IMR-90 (cell line): ENCODE measurements around the genes ADD1 and GRK4.

DNA sequence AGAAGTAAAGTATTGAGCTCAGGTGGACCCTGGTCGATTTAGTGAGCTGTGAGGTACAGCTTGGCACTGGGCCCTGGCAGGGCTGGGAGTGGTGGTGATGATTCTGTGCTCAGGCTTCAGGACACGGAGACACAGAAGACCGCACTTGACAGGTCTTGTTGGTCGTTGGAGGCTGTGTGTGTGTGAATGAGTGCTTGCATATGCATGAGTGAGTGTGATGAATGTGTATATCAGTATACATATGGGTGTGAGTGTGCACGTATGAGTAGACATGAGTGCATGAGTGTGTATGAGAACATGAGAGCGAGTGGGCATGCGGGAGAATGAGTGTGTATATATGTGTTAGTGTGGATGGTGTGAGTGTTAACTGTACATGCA, 20.6 kb downstream of the SH3BP2 start:
- RRBS, result no CpG with 5 or more reads among the region's 7 CpGs
CAGE:
- cytosol, long polyA plus RNA, result no peak
- long polyA plus RNA, result no peak
- nucleus, long polyA plus RNA, result no peak

DNA sequence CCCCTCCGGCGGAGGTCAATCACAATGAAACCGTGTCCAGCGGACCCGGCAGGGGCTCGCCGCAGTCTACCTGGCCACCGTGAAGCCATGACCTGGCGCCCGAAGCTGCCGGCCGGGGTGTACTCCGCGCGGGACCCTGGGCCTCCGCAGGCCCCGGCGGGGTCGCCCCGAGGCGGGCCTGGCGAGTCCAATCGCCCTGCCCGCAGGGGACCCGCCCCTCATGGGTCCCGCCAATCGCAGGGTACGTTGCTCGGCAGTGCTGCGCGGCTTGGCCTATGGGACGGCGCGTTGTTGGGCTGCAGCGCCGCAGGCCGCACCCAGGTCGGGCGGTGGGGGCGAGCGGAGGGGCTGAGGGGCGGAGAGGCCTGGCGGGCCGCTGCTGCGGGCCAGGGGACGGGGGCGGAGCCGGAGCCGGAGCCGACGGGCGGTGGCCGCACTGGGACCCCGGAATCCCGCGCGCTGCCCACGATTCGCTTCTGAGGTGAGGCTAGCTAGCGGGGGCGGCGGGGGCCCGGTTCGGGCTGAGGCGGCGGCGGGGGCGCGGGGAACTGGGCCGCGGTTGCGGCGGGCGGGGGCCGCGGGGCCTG, at the start of gene ADD1:
Gene ADD1, plus strand, starts transcription at position 301 of the 587 bp plus-strand sequence.
- RRBS, result 1% methylated on average over 34 of the region's 76 CpGs
CAGE:
- cytosol, long polyA plus RNA, result start-site peak on the plus strand centred at position 399 of the sequence, 135 bp wide, 925 and 1,258 reads in 2 replicates
- long polyA plus RNA, result start-site peak on the plus strand centred at position 422 of the sequence, 89 bp wide, 871 and 1,034 reads in 2 replicates
- nucleus, long polyA plus RNA, result start-site peak on the plus strand centred at position 423 of the sequence, 91 bp wide, 1,311 and 307 reads in 2 replicates

DNA sequence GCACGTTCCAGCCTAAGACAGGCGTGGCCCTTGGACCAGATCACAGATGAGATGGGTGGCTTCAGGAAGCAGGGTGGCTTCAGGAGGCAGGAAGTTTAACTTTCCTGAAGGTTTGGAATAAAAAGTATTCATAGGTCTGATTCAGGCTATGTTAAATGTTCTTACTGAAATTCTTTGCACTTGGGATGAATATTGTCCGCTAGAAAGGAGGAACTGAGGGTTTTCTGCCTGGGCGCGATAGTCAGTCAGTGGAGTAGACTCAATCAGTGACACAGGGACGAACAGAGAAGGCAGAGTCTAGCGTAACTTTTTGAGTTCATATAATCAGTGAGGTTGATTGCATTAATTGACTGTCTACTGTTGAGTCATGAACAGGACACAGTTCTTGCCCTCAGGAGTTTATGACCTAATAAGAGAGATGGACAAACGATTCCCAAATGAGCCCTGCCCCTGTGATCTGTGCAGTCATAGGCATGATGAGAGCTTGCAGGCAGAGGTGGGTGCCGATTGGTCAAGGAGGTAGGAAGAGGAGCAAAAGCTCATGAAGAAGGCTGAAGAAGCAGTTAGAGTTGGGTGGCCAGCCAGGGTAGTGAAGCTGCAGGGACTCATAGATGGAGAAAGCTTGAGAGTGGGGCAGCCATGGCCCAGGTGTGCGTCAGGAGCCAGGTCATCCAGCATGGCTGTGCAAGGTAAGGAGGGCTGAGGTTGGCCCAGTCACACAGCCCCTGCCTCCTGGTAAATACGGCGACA, 33.9 kb downstream of the MFSD10 start:
- RRBS, result no CpG with 5 or more reads among the region's 12 CpGs
CAGE:
- cytosol, long polyA plus RNA, result no peak
- long polyA plus RNA, result no peak
- nucleus, long polyA plus RNA, result no peak

DNA sequence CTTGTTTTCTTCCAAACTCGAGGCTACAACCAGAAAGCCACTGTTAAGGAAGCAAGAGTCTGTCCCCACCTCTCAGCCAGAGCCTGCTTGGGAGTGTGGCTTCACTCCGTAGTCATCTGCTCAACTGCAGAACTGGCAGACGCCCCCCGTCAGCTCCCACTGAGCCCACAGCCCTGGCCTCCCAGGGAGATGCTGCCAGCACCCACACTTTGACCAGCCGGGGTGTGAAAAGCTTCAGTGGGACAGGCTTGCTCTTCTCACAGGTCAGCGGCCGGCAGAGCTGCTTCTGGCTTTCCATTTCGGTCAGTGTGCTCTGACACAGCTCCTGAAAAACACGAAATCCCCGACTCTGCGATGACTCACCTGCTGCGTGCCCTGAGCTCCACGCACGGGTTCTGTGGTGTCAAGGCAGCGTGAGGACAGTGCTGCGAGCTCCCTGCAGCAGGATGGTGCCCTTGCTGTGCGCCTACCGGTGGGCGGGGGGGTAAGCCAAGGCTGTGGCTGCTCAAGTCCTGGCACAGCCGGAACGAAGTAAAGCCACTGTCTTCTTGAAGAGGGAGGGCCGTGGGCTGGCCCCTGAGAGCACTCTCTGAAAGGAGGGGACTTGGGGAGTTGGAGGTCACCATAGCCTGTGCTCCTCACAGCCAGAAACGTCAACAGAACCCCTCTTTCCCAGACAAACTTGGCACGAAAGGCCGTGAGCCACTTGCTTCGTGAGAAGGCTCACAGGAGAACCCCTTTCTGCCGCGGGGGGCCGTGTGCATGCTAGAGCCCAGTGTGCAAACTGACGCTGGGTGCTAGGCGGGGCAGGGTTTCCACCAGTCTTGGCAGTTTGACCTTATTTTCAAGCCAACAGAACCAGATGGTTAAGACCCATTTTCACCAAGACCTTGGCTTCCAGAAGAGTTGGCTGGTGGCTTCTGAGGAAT, 5.0 kb upstream of the MFSD10 start:
- RRBS, result 91% methylated on average over 6 of the region's 31 CpGs
CAGE:
- cytosol, long polyA plus RNA, result no peak
- long polyA plus RNA, result no peak
- nucleus, long polyA plus RNA, result no peak

DNA sequence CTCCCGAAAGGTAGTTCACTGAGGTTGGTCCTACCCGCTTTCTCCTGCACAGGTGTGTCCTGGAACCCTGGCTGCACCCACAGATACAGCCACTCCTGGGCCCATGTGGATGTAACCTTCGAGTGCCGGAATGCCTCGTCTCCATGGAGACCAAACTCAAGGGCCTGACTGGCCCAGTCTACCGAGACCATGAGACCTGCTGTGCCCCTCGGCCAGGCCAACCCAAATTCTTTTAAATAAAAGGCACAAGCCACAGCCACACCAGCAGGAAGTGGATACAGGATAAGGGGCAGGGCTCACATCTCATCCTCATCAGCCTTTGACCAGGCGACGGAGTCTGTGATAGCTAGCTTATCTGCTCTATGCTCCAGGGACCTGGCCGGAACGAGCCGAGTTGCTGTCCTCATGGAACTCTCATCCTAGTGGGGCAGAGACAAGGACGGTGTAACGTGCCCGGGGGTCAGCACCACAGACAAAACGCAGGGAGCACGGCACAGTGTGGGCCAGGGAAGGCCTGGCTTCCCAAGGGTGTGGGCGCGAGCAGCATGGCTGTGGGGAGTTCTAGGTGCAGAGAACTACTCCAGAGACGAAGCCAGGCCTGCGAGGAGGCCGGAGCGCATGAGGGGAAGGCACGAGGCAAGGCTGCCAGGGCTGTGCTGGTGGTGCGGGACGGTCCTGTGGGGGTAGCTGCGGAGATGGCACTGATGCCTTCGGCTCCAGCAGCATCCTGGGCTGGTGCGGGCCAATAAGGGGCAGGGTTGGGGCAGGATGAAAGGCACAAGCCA, 5.8 kb upstream of the MFSD10 start:
- RRBS, result 97% methylated on average over 6 of the region's 29 CpGs
CAGE:
- cytosol, long polyA plus RNA, result no peak
- long polyA plus RNA, result no peak
- nucleus, long polyA plus RNA, result no peak

GRCh38 chr4:2957547-2958107, 5.6 kb downstream of the NOP14 start:
- RRBS, result no CpG with 5 or more reads among the region's 8 CpGs
CAGE:
- cytosol, long polyA plus RNA, result no peak
- long polyA plus RNA, result no peak
- nucleus, long polyA plus RNA, result no peak

DNA sequence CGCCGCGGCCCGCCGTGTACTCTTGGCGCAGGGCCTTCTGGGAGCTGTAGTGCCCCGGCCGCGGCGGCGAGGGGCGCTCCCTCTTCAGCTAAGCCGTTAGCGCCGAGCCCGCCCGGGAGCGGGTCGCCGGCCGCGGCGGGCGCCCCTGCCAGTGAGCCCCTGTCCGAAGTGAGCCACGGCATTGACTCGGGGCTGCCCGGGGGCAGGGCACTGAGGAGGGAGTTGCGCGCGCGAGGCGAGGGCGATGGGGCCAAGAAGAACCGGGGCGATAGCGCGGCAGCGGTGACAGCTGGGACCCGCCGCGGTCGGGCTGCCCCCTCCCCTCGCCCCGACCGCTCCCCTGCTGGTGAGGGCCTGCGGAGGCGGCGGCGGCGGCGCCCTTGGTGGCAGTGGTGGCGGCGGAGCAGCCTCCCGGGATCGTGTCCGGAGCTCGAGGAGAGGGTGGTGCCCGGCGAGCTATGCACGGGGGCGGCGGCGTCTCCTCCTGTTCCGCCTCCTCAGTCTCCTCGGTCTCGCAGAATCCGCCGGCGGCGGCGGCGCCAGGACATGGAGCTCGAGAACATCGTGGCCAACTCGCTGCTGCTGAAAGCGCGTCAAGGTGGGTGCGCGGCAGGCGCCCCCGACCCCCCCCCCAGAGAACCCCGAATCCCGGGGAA, at the start of gene GRK4:
Gene GRK4, plus strand, starts transcription at position 47 of the 656 bp plus-strand sequence.
- RRBS, result 1% methylated on average over 37 of the region's 84 CpGs
CAGE:
- cytosol, long polyA plus RNA, result no peak
- long polyA plus RNA, result no peak
- nucleus, long polyA plus RNA, result no peak

- RRBS, result no CpG with 5 or more reads among the region's 17 CpGs
CAGE:
- cytosol, long polyA plus RNA, result no peak
- long polyA plus RNA, result no peak
- nucleus, long polyA plus RNA, result no peak
Measured at GRCh38 chr4:3040346-3040981, 34.0 kb upstream of the HTT start.

GRCh38 chr4:3082609-3083025, 8.1 kb downstream of the HTT start:
- RRBS, result no CpG with 5 or more reads among the region's 5 CpGs
CAGE:
- cytosol, long polyA plus RNA, result no peak
- long polyA plus RNA, result no peak
- nucleus, long polyA plus RNA, result no peak

DNA sequence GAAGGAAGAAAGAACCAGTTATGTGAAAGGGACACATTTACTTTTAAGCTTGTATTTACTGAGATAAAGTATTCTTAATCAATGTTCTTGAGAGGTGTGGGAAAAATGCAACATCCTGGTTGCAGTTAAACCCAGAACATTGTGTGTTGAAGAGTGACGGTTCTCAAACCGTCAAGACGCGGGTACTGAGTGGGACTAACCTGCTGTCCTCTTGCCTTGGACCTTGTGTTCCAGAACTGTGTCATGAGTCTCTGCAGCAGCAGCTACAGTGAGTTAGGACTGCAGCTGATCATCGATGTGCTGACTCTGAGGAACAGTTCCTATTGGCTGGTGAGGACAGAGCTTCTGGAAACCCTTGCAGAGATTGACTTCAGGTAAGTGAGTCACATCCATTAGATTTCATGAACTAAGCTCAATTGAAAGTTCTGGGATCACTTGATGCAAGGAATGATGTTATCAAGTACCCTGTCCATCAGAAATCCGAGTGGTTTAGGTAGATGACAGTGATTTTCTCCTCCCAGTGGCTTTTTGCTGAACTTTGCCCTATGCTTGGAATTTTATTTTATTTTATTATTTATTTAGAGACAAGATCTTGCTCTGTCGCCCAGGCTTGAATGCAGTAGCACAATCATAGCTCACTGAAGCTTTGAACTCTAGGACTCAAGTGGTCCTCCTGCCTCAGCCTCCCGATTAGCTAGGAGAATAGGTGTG, 59.8 kb downstream of the HTT start:
- RRBS, result no CpG with 5 or more reads among the region's 8 CpGs
CAGE:
- cytosol, long polyA plus RNA, result no peak
- long polyA plus RNA, result no peak
- nucleus, long polyA plus RNA, result no peak

GRCh38 chr4:3212418-3212997, 36.5 kb upstream of the MSANTD1 start:
- RRBS, result no CpG with 5 or more reads among the region's 9 CpGs
CAGE:
- cytosol, long polyA plus RNA, result no peak
- long polyA plus RNA, result no peak
- nucleus, long polyA plus RNA, result no peak

GRCh38 chr4:3225898-3226505, 23.0 kb upstream of the MSANTD1 start:
- RRBS, result no CpG with 5 or more reads among the region's 11 CpGs
CAGE:
- cytosol, long polyA plus RNA, result no peak
- long polyA plus RNA, result no peak
- nucleus, long polyA plus RNA, result no peak

GRCh38 chr4:3291956-3292940, 573 bp upstream of the RGS12 start:
- RRBS, result 3% methylated on average over 50 of the region's 101 CpGs
CAGE:
- cytosol, long polyA plus RNA, result no peak
- long polyA plus RNA, result no peak
- nucleus, long polyA plus RNA, result no peak

DNA sequence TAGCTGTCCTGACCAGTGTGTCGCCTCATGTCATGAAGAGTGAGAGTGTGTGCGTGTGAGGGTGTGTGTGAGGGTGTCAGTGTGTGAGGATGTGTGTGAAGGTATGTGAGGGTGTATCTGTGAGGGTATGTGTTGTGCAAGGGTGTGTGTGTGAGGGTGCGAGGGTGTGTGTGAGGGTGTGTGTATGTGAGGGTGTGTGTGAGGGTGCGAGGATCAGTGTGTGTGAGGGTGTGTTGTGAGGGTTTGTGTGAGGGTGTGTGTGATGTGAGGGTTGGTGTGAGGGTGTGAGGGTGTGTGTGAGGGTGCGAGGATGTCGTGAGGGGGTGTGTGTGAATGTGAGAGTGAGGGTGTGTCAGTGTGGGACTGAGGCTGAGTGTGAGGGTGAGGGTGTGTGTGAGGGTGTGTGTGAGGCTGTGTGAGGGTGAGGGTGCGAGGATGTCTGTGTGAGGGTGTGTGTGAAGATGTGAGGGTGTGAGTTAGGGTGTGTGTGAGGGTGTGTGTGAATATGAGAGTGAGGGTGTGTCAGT, 69.5 kb downstream of the RGS12 start:
- RRBS, result no CpG with 5 or more reads among the region's 7 CpGs
CAGE:
- cytosol, long polyA plus RNA, result no peak
- long polyA plus RNA, result no peak
- nucleus, long polyA plus RNA, result no peak

GRCh38 chr4:3436986-3437361, 4.8 kb upstream of the HGFAC start:
- RRBS, result no CpG with 5 or more reads among the region's 5 CpGs
CAGE:
- cytosol, long polyA plus RNA, result no peak
- long polyA plus RNA, result no peak
- nucleus, long polyA plus RNA, result no peak

DNA sequence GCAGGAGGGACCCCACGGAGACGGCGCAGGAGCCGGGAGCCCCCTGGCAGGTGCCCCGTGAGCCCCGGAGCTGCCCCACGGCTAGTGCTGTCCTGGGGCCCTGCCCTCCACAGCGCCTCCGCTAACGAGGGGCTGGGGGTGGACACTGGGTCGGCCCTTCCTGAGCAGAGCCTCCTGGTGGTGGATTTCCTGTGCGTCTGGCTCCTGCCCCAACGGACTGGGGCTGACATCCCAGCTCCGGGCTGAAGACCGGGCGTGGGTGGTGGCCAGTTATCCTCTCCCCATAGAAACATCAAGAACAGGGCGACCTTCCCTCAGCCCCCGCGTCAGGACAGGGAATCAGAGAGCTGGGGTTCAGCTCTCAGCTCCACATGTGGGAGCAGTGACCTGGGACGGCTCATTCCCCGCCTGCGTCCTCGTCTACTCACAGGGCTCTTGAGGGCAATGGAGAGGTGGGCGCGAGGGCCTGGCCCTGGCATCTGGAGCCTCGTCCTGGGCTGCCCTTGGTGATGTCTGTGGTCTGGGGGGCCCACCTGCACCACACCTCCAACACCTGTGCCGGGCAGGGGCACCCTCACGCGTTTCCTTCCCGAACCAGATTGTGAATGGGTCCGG, 3.3 kb downstream of the DOK7 start:
- RRBS, result 85% methylated on average over 9 of the region's 31 CpGs
CAGE:
- cytosol, long polyA plus RNA, result no peak
- long polyA plus RNA, result no peak
- nucleus, long polyA plus RNA, result no peak

GRCh38 chr4:3485017-3485948, 22.2 kb downstream of the DOK7 start:
- RRBS, result 27% methylated on average over 6 of the region's 41 CpGs
CAGE:
- cytosol, long polyA plus RNA, result no peak
- long polyA plus RNA, result no peak
- nucleus, long polyA plus RNA, result no peak

GRCh38 chr4:3514096-3514575, 18.1 kb downstream of the LRPAP1 start:
- RRBS, result 95% methylated on average over 4 of the region's 12 CpGs
CAGE:
- cytosol, long polyA plus RNA, result no peak
- long polyA plus RNA, result no peak
- nucleus, long polyA plus RNA, result no peak

- RRBS, result no CpG with 5 or more reads among the region's 22 CpGs
CAGE:
- cytosol, long polyA plus RNA, result no peak
- long polyA plus RNA, result no peak
- nucleus, long polyA plus RNA, result no peak
Measured at GRCh38 chr4:3530682-3531476, 1.3 kb downstream of the LRPAP1 start.

- RRBS, result no CpG with 5 or more reads among the region's 22 CpGs
CAGE:
- cytosol, long polyA plus RNA, result no peak
- long polyA plus RNA, result no peak
- nucleus, long polyA plus RNA, result no peak
Measured at GRCh38 chr4:3862507-3863042, 96.4 kb downstream of the ADRA2C start.